ENCODE data around the gene RBM44.

- PRO-cap = no peak
These were observed 61.5 kb downstream of the COL6A3 start for GRCh38 chr2:237352456-237352777.

- PRO-cap = no peak
These were observed 42.2 kb downstream of the COL6A3 start for GRCh38 chr2:237371670-237372164.

- PRO-cap = no peak
These were observed 8.6 kb downstream of the COL6A3 start for GRCh38 chr2:237405340-237405814.

DNA sequence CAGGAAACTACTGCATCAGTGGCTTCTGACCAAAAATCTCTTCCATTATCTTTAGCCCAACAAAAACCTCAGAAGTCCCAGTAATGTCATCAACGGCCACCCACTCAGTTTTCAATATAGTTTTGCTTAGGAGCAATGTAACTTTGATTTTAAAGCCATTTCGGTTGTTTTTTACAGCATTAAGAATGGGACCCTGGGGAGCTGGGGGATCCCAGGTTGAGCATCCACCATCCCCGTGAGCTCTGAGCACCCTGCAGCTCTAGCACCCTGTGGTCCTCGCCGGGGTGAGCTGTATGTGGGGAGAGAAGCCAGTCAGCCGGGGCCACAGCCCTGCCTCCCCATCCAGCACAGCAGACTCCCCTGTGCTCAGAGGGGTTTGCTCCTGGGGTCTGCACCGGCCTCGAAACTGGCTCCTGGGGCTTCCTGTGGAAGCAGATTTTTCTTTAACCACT lies 1.4 kb downstream of the COL6A3 start:
- PRO-cap = no peak

DNA sequence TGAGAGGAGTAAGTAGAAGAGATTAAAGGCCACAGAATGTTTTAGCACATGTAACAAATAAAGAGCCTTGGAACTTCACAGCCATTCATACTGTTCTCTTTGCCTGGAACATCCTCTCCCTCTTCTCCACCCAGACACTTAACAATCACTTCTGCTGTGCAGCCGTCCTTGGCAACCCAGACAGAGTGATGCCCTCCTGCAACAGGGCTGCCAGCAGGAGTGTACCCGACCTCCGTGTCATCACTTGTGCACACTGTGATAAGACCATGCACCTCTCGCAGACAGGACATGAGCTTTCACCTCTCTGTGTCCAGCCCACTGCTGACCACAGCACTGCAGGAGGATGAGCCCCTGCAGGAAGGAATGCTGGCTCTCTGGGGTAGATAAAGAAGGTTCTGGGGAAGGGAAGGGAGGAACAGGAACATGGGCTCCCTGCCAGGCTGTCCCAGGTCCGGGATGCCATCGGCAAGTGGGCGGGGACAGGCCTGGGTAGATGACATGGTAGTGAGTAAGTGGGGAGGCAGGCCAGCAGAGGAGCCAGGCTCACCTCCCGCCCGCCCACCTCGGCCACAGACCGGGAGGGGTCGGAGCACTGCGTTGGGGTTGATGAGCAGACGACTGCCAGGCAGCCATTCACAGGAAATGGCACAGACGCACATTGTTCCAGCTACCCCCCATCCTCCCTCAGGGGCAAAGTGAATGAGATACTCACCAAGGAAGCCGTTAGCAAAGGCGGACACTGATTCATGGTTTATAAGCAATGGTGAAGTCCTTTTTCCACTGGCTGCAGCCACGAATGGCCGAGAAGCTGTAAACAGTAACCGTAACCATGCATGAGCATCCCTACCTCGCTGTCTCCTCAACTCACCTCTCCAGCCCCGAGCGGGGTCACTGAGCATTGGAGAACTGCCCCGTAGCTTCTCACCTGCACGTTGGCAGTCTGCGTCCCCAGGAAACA lies 18.7 kb upstream of the COL6A3 start:
- PRO-cap = no peak

GRCh38 chr2:237473462-237473901 lies 13.6 kb upstream of the MLPH start:
- PRO-cap = no peak

- PRO-cap = no peak
These were observed 396 bp upstream of the MLPH start for GRCh38 chr2:237486703-237487006.

- PRO-cap = no peak
These were observed 28.7 kb upstream of the PRLH start for GRCh38 chr2:237537592-237538249.

- PRO-cap = no peak
These were observed 50.6 kb downstream of the LRRFIP1 start for GRCh38 chr2:237677842-237678472.

DNA sequence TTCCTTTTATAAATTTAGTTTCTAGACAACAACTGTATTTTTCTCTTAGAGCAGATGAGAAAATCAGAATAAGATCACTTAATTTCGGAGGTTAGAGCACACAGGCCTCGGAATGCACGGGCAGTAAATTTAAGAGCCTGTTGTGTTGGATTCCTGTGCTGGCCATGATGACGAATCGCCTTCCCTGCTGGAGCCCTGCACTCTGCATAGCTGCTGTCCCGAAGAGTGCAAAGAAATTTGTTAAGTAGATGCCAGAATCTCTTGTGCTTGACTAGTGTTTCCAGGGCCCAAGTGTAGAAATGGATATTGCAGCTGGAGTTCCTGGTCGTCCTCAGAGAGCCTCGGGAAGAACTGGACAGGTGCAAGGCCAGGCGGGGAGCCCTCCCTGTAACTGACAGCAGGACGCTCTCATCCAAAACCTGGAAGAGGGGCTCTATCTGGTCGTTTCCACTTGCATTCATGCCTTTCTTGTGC lies 83.5 kb upstream of the RBM44 start:
- PRO-cap = unidirectional peak, plus-strand start at position 138 of the sequence

DNA sequence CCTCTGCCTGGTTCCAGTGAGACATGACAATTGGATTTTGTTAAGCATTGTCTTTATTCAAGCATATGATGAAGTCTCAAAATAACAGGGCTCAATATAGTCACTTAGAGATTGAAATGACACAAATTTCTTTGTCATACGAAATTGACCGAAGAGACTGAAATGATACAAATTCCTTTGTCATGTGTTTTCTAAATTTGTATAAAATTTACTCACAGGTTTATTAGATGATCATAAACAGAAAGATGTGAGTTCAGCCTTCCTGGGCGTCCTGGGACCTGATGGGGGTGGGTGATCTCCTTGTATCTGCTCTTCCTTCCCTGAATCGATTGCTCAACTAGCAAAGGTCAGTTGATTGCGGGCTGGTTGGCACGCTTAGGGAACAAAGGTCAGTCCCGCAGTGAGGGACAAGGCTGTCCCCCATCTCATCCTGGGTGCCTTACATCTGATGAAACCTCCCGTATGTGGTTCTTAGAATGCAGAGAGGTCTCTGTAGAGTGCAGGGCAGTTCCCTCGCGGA lies 56.6 kb upstream of the RBM44 start:
- PRO-cap = no peak

GRCh38 chr2:237747218-237747963 lies 51.2 kb upstream of the RBM44 start:
- PRO-cap = no peak

GRCh38 chr2:237798450-237798878 lies at the start of gene RBM44:
Gene RBM44, plus strand, starts transcription at chr2:237798779.
- PRO-cap = no peak

DNA sequence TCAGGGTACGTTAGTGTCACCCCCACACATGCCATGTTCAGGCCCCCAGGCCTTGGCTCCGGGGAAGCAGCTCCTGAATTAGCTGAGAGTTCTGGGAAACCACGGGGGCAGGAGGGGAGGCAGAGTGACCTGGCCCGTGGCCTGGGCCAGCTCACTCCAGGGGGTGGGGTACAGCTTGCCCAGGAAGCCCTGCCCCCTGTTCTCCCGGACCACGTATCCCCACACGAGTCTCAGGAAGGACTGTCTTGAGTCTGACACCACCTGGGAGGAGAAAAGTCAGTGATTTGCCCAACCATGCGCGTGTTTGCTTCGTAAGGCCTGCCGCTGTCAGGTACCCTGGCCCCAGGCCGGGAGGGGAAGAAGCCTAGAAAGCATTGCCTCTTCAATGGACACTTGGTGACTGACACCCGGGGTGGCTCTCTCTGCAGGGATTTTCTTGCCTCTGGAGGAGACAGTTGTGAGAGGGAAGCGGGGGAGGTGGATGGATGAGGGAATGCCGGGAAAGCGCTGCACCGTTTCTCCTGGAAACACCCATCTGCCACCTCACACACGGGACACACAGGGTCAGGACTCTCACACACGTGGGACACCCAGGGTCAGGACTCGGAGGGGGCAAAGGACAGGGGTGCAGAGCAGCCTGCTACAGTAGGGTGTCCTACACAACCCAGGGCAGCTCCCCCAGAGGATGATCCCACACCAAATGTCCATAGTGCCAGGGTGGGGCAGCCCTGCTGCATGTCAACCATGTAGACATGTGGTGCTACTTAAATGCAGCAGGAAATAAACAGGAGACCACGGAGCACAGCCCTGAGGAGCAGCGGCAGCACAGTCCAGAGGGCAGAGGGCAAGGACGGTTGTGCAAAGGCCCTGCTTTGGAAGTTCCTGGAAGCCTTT lies 4.8 kb downstream of the RAMP1 start:
- PRO-cap = no peak

DNA sequence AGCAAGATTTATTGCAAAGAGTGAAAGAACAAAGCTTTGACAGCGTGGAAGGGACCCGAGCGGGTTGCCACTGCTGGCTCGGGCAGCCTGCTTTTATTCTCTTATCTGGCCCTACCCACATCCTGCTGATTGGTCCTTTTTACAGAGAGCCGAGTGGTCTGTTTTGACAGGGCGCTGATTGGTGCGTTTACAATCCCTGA lies 3.4 kb upstream of the SCLY start:
- PRO-cap = no peak

- PRO-cap = no peak
These were observed 1.2 kb upstream of the ESPNL start for GRCh38 chr2:238098856-238099508.

- PRO-cap = no peak
These were observed 13.5 kb downstream of the ERFE start for GRCh38 chr2:238172264-238172759.

DNA sequence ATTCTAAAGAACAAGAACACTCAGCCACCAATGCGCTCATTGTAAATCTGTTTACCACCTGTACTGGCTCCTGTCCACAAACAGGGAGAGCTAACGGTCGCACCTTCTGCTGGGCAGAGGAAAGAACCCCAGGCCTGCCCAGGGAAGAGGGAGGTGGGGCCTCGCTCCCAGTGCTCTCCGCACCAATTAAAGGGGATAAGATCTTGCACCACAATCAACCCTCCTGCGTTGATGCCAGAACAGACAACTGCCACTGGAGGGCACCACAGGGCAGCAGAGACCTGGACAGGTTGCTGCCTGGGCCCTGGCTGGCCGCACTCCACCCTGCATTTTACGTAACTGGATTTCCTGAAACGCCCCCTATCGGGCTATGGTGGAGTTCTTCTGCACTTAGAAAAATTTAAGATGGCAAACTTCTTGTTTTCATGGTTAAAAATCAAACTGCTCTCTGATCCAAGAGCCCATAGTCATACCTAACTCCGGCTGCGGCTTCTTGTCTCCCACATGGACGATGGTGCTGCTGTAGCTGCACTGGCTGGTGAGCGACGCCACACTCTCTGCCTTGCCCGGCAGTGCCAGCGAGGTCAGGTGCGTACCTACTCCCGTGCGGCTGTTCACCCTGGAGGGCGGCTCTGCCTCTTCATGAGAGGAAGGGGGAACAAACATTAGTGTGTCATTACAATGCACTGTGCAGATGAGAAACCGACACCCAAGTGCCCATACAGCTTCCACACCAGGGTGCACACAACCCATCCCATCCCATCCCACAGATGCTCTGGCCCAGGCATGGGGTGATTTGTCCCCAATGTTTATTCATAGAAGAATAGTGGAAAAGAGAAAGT lies 16.8 kb upstream of the HES6 start:
- PRO-cap = no peak

DNA sequence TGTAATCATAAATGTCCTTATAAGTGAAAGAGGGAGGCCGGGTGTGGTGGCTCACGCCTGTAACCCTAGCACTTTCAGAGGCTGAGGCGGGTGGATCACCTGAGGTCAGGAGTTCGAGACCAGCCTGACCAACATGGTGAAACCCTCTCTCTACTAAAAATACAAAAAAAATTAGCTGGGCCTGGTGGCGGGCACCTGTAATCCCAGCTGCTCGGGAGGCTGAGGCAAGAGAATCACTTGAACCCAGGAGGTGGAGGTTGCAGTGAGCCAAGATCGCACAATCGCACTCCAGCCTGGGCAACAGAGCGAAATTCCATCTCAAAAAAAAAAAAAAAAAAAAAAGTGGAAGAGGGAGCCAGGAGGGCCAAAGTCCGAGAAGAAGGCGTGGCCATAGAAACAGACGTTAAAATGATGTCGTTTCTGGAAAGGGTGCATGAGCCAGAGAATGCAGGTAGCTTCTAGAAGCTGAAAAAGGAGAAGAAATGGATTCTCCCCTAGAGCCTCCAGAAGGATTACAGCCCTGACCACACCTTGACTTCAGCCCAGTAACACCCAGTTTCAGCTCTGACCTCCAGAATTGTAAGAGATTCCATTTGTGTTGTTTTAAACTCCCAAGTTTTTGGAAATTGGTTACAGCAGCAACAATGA lies 14.4 kb upstream of the TRAF3IP1 start:
- PRO-cap = no peak

DNA sequence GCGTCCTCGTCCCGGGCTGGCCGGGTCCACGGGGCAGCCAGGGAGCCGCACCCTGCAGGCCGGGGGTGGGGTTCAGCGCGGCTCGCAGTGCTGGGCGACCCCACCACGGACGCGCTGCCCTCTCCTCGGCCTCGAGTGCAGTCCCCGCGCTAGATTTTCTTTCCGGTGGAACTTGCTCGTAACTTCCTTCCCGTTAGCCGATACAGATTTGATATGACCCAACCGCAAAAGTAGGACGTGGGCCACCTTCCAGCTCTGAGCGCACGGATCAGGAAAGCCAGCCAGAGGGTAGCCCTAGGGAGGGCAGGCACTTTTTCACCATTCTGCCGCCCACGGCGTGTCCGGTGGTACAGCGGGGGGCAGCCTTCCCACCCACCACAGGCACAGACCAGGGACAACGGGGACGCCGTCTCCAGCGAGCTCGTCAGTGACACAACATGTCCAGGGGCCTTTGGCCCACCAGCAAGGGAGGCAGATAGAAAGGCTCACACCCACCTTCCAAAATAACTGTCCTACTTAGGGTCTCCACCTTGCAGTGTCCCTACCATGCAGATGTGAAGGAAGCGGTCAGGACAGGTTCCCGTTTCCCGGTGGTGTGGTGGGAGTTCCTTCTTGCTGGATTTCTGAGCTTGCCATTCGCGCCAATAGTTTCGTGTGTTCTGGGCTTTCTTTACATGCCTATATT lies 614 bp downstream of the ASB1 start:
- PRO-cap = no peak

Data from type B pancreatic cell (in vitro differentiated cells).